Bronchus fibroblast of lung (primary cell): ENCODE results near the genes LRRC15 and ATP13A3.

DNA sequence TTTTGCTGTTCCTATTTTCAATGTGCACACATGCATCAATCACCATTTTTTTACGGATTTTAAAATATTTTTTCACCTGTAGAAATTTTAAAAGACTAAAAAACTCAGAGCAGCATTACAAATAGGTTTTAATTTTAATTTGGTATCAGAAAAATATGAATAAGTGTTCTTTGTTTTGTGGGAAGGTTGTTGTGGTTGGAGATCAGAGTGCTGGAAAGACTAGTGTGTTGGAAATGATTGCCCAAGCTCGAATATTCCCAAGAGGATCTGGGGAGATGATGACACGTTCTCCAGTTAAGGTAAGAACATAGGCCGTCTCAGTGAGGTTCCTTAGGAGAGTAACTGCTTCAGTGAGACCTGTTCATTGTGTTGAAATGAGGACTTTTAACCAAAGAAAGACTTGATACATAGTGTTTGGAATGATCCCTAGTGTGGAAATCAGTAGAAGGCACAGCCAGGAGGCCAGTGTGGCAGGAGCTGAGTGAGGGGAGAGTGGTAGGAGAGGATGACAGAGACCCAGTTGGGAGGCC, 44.8 kb downstream of the OPA1 start:
- RAMPAGE, long total RNA: no peak

- RAMPAGE, long total RNA: no peak
Observed at GRCh38 chr3:193794198-193794438, 201.1 kb downstream of the OPA1 start.

- RAMPAGE, long total RNA: no peak
Observed at GRCh38 chr3:193897025-193897654, 238.8 kb upstream of the HES1 start.

DNA sequence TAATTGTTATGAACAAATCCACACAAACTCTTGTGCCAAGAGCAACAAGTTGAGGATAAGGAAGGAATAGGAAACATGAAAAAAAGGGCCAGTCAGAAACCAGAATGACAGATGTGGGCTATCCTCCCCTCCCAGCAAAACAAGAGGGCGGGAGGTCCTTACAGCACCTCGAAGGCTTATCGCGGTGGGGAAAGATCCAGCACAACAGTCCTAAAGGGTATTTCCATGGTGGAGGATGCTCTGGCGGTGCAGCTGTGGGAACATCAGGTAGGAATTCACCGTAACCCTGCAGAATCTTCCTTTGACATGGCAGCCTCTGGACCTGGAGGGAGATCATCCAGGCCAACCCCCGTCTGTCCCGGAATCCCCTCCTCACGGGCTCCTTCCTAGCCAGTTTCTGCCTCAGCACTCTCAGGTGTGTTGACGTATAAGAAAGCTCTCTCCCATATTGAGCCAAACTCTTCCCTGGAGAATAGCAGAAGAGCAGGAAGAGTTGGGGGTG, 155.4 kb upstream of the HES1 start:
- RAMPAGE, long total RNA: no peak

GRCh38 chr3:194040456-194041053, 95.4 kb upstream of the HES1 start:
- RAMPAGE, long total RNA: no peak

- RAMPAGE, long total RNA: no peak
Observed at GRCh38 chr3:194101912-194102883, 33.8 kb upstream of the HES1 start.

DNA sequence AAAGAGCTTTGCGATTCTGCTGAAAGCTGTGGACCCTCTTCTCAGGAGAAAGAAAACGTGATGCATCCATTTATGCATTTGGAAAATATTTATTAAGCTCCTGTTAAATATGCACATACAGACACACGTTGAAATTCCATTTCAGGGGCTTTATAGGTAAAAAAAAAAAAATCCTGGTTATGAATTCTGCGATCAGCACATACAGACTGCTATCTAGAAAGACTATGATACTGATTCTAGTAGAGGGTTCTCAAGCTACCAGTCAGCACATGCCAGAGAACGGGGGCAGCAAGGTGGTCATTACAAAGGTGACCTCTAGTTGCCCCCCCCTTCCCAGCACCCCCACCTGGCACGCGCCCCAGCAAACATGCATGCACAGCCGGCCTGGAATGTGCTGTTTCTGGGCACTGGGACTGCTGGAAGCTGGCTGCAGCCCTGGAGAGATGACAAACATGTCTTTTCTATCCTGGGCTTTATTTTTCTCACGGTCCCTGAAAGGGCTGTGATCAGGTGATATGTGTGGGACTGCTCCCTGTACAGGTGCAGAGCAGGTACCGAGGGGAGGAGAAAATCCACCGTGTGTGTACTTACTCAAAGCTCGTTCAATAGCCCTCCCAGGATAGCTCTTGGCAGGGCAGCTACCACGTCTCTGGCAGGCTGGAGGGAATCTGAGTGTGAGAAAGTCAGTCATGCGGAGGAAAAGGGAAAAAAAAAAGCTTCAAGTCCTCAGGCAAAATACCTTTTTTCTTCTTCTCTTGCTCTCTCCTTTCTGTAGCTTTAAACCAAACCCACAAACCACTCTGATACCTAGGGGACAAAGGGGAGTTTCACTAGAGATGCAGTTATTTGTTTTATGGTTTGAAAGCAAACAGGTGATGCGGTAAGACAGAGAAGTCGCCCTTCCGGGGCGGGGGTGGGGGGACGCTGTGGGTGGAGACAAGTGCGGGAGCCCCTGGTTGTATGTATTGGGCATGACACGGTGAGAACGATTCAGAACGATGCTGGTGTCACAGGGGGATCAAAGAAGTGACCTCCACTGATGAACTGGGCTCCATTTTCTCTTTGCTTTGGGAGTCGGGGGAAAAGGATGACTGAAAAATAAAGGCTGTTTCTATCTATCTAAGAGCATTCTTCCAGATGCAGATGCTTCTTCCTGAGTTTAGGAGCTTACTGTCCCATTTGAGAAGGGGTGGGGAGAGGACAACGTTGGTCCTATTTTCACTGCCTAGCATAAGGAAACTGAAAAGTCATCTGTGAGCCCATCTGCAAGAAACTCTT, 5.0 kb upstream of the HES1 start:
- RAMPAGE, long total RNA: no peak

- RAMPAGE, long total RNA: no peak
Observed at GRCh38 chr3:194141138-194142004, 5.4 kb downstream of the HES1 start.

GRCh38 chr3:194247070-194247797, 103.9 kb downstream of the CPN2 start:
- RAMPAGE, long total RNA: no peak

GRCh38 chr3:194252923-194253358, 98.2 kb downstream of the CPN2 start:
- RAMPAGE, long total RNA: no peak

GRCh38 chr3:194267323-194267763, 83.8 kb downstream of the CPN2 start:
- RAMPAGE, long total RNA: no peak

GRCh38 chr3:194269289-194270208, 81.6 kb downstream of the CPN2 start:
- RAMPAGE, long total RNA: no peak

- RAMPAGE, long total RNA: no peak
Observed at GRCh38 chr3:194320611-194321307, 30.4 kb downstream of the CPN2 start.

- RAMPAGE, long total RNA: no peak
Observed at GRCh38 chr3:194369440-194369993, at the start of gene LRRC15. TSS of gene LRRC15 (minus strand) at chr3:194369743.

GRCh38 chr3:194404801-194405651, 6.0 kb upstream of the GP5 start:
- RAMPAGE, long total RNA: no peak

DNA sequence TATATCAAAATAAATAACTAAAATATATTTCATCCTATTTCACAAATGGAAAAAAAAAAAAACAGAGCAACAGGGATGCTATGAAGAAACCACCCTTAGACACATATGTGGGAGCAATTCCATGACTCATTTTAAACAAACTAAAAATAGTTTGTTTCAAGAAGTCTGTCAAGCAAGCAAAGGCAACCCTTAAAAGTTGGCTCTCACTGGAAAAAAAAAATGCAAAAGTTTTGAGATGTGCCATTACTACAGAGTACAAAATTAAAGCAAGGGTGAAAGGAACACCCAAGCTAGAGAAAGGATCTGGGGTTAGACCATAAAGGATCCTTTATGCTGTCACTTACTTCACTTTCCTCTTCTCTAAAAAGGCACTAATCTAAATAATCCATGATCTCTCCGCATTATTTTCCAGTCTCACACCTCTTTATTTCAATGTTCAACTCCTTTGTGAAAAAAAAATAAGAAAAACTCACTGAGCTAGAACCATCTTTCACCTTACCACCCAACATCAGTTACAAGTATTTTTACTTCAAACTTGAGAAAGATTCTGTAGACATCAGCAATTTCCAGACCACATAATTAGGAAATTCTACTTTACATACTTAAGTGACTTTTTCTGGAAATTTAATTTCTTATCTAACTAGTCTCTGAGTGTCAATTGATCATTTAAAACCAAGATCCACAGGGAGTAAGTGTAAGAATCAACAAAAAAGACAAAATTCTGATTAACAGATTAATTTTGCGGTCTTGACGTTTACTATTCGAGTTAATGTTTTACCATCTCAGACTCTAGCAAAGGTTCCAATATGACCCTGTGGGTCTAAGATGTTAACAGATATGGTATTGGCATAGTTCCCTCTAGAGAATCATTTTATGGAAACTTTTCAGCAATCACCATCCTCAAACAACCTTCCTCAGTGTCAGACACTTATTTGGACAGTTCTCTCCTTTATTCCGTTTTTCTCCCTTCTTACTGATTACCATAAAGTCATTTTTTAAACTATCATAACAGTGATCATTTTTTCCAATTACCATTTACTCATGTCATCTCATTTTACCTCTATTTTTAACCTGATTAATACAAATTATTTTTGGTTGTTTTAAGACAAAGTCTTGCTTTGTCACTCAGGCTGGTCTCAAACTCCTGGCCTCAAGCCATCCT, 5.2 kb downstream of the ATP13A3 start:
- RAMPAGE, long total RNA: no peak

GRCh38 chr3:194485763-194485862, 1.2 kb downstream of the ATP13A3 start:
- RAMPAGE, long total RNA: no peak

DNA sequence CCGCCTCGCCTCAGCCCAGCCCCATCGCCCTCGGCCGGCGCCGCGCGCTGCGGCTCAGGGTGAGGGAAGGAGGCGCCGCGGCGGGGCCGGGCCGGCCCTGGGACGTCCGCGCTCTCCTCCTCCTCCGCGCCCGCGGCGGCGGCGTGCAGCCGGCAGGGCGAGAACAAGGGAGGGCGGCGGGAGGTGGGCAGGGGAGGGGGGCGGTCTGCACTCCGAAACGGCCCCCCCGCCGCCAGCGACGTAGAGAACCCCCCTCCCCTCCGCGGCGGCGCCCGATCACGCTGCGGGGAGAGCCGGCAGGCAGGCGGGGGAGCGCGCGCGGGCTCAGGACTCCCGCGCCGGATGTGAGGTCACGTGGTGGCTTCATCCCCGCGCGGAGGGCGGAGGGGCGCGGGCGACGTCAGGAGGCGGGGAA, at the start of gene ATP13A3:
Gene ATP13A3, minus strand, starts transcription at position 332 of the 415 bp plus-strand sequence.
- RAMPAGE, long total RNA: no peak

DNA sequence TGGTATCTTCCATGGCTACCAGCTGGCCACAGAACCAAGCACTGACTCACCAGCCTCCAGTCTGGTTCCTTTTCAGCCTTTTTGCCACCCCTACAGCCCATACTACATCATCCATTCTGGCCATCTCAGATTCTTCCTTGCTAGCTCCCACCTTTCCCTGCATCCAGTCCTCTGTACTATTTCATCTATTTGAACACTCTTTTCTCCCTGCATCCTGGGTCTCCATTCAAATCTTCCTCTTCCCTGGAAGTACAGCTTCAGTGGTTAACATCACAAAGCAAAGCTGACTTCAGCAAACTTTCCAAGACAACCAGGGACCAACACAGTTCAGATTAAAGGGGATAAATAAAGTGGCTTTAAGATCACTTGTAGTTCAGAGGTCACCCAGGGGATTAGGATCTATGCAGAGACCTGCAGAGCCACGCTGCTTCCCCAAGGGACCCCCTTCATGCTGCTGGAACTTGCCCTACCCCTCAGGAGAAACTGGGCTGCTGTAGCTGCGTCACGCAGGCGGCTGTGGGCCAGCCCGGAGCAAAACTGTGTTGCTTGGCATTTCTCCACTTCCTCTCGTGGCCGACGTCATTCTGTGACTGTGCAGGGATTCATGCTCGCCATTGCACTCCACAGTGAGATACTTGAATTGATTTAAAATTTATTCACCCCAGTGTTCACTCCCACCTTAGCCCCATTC, 46.0 kb downstream of the TMEM44 start:
- RAMPAGE, long total RNA: no peak

DNA sequence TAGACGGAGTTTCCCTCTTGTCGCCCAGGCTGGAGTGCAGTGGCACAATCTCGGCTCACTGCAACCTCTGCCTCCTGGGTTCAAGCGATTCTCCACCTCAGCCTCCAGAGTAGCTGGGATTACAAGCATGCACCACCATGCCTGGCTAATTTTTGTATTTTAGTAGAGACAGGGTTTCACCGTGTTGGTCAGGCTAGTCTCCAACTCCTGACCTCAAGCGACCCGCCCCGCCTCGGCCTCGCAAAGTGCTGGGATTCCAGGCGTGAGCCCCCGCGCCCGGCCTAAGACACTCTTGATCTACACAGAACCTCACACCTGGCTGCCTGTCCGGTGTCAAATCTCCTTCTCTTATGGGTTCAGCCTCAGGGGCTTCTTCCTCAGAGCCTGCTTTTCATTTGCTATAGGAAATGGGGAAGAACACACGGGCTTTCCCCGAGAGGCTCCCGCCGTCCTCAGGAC, 10.6 kb downstream of the TMEM44 start:
- RAMPAGE, long total RNA: no peak